Body of pancreas (tissue), 2 donors: ENCODE measurements around the gene STK17B.

DNA sequence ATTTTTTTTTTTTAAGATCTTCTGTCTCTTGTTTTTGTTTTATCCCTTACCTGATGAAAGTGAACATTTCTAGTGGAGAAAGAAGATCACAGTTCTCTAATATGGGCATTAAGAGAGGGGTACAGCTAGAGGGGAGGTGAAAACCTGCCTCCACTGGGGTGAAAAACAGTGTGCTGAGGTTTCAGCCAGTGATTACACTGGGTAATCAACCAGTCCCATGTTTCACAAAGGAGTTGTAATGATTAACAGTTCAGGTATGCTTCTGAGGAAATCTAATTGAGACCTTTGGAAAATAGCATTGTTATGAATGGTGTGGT is 11.3 kb downstream of the NABP1 start:
- PRO-cap: no peak
- RAMPAGE, long total RNA, 2 experiments: no peak in any of the 2 experiments

DNA sequence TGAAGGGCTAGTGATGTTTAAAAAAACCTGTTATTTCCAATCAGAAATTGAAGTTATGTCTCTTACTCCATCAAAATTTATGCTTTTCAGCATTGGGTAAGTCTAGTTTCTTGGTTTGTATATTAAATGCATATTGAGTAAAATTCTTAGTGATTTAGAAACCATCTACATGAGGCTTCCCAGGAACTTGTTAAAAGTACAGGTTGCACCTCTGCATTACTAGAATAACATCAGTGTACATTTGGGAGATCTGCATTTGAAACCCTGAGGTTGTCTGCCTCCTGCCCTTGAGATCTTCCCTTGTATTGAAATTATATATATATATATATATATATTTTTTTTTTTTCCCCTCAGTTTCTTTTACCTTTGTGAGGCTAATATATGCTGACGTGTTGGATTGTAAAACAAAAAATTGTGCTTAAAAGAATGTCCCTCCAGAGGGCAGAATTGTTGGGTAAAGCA is 12.2 kb downstream of the NABP1 start:
- PRO-cap: no peak
- RAMPAGE, long total RNA, 2 experiments: no peak in any of the 2 experiments

- PRO-cap: unidirectional peak, plus-strand start at chr2:191867303
- RAMPAGE, long total RNA, 2 experiments: no peak in any of the 2 experiments
Measured at GRCh38 chr2:191866866-191867602, 20.1 kb upstream of the CAVIN2 start.

DNA sequence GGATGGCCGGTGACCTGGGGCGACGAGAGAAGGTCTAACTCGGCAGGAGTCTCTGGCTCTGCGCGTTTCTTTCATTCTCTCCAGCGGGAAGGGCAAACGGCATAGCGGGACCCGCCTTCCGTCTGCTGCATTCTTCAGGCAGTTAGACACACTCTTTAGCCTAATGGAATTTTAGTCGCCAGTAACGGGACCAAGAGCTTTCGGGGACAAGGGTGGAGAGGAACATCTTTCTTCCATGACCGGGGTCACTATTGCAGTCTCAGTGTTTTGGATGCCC is 1.2 kb upstream of the TMEFF2 start:
- PRO-cap: no peak
- RAMPAGE, long total RNA, 2 experiments: no peak in any of the 2 experiments

DNA sequence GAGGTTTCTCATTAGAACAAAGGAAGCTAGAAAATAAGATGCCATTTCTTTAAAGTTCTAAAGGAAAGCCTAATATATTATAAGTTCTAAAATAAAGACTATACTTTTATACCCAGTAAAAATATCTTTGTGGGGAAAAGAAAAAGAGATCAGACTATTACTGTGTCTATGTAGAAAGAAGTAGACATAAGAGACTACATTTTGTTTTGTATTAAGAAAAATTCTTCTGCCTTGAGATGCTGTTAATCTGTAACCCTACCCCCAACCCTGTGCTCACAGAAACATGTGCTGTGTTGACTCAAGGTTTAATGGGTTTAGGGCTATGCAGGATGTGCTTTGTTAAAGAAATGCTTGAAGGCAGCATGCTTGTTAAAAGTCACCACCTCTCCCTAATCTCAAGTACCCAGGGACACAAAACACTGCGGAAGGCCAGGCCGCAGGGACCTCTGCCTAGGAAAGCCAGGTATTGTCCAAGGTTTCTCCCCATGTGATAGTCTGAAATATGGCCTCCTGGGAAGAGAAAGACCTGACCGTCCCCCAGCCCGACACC is 947.6 kb upstream of the TMEFF2 start:
- PRO-cap: no peak
- RAMPAGE, long total RNA, 2 experiments: no peak in any of the 2 experiments

DNA sequence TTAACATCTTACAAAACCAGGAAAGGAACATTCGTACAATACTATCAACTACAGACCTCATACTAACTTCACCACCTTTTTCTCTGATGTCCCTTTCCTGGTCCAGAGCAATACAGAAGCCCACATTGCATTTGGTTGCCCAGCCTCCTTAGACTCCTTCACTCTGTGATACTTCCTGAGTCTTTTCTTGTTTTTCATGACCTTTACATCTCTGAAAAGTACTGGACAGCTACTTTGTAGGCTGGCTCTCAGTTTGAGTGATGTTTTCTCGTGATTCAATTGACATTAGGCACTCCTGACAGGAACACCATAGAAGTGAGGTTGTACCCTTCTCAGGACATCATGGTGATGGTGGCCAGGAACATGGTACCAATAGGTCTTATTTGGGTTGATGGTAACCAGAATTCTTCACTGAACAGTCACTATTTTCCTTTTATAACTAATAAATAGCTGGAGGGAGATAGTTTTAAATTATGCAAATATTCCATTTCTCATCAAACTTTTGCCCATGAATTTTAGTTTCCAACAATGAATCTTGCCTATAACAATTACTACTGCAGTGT is 185.8 kb upstream of the SLC39A10 start:
- PRO-cap: no peak
- RAMPAGE, long total RNA, 2 experiments: no peak in any of the 2 experiments

DNA sequence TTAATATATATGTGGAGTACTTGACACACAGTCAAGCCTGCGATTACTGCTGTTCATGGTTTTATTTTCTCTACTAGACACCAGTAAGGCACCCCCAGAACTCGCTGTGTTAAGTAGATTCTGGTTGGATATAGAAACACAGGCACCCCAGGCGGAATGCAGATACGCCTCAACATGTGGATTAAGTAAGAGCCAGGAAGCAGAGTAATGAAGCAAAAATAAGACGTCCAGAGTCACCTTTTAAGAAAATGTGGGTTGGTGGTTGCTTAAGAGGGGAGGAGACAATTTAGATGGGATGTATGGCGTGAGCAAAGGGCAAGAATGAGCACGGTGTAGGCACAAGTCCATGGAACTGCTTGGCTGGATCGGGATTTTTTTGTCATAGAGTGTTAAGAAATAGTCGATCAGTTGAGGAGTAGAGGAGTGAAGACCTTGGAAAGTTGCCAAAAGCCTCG is 945 bp upstream of the SLC39A10 start:
- PRO-cap: no peak
- RAMPAGE, long total RNA, 2 experiments: no peak in any of the 2 experiments

GRCh38 chr2:196135776-196135975 is 35.7 kb downstream of the STK17B start:
- PRO-cap: no peak
- RAMPAGE, long total RNA, 2 experiments: no peak in any of the 2 experiments

- PRO-cap: no peak
- RAMPAGE, long total RNA, 2 experiments: no peak in any of the 2 experiments
Measured at GRCh38 chr2:196149638-196150483, 21.5 kb downstream of the STK17B start.

GRCh38 chr2:196162379-196163110 is 8.8 kb downstream of the STK17B start:
- PRO-cap: no peak
- RAMPAGE, long total RNA, 2 experiments: no peak in any of the 2 experiments

- PRO-cap: unidirectional peak, minus-strand start at chr2:196171260; unidirectional peak, minus-strand start at chr2:196171363; bidirectional peak, plus-strand start at chr2:196171761, minus-strand start at chr2:196171578
- RAMPAGE, long total RNA, 2 experiments: start-site peak on the minus strand in 2 of 2 experiments, at chr2:196171532-196171558 at its widest, 27 to 34 reads per replicate
Measured at GRCh38 chr2:196171013-196171995, at the start of gene STK17B. Gene STK17B (minus strand): TSS chr2:196171578.

- PRO-cap: no peak
- RAMPAGE, long total RNA, 2 experiments: no peak in any of the 2 experiments
Measured at GRCh38 chr2:196176891-196177550, 5.6 kb upstream of the STK17B start.

DNA sequence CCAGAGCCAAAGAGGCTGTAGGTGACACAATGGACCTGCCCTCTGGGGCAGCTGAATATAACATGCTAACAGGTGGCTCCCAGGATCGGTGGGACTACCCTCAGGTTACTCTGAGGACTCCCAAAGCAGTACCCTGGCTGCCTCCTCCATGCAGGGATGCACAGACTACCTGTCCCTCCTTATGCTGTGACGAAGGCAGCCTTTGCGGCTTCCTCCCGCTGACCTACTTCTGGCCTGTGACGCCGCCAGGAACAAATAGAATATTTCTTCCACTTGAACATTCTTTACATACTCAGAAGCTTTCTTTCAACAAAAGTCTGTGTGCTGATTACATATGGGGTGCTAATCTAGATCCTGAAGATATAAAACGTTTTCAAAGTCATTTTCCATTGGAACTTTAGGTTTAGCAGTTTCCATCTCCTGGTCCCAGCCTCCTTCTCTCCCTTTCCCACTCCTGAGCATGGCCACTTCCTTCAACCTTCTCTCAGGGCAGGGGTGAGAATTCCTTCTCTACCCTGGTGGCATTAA is 58.7 kb upstream of the STK17B start:
- PRO-cap: no peak
- RAMPAGE, long total RNA, 2 experiments: no peak in any of the 2 experiments

- PRO-cap: no peak
- RAMPAGE, long total RNA, 2 experiments: no peak in any of the 2 experiments
Measured at GRCh38 chr2:196526945-196527298, 66.4 kb downstream of the HECW2 start.

- PRO-cap: no peak
- RAMPAGE, long total RNA, 2 experiments: no peak in any of the 2 experiments
Measured at GRCh38 chr2:196980908-196981453, 54.5 kb upstream of the PGAP1 start.

DNA sequence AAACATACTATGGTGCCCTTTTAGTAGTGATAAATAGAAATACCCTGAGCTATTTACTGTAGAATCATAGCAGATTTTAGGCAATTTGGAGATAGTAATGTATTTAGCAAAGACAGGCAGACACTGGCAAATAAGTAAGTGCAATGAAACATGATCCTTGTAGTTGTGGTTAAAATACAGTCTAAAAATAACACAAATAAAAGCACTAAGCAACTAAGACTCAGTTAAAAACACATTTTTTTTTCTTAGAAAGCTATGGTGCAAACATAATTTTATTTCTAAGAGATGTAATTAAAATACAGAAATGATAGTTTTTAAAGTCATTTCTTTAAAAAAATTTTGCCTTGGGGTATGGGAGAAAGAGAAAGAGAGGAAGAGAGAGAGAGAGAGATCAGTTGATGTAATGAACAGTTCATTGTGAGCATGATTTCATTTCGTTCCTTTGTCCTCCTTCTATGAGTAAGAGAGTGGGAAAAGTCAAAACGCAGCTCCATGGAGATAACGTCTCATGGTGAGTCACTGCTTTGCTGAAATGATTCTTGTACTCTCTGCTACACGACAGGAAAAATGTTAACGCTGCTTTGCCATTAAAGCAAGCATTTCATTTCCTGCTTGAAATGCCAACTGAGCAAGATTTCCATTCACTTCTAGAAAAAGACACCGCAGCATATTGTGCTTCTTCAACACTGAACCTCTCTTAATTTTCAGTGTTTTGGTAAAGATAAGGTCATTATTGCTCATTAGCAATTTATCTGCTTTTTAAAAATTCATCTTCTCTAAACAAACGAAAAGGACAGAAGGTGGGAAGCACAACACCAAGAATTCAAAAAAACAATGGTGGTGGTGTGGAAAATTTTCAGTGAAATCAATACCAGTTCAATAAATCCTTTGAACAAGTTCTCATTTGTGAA is 61.4 kb upstream of the PGAP1 start:
- PRO-cap: no peak
- RAMPAGE, long total RNA, 2 experiments: no peak in any of the 2 experiments

DNA sequence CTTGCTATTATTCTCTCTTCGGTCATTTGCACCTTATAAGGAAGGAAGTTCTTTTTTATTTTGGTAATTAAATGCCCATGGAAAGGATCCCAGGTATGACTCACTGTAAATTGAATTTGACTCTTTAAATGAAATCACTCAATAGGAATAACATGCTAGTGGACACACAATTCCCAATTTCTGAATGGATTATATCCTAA is 153.4 kb upstream of the PGAP1 start:
- PRO-cap: no peak
- RAMPAGE, long total RNA, 2 experiments: no peak in any of the 2 experiments

DNA sequence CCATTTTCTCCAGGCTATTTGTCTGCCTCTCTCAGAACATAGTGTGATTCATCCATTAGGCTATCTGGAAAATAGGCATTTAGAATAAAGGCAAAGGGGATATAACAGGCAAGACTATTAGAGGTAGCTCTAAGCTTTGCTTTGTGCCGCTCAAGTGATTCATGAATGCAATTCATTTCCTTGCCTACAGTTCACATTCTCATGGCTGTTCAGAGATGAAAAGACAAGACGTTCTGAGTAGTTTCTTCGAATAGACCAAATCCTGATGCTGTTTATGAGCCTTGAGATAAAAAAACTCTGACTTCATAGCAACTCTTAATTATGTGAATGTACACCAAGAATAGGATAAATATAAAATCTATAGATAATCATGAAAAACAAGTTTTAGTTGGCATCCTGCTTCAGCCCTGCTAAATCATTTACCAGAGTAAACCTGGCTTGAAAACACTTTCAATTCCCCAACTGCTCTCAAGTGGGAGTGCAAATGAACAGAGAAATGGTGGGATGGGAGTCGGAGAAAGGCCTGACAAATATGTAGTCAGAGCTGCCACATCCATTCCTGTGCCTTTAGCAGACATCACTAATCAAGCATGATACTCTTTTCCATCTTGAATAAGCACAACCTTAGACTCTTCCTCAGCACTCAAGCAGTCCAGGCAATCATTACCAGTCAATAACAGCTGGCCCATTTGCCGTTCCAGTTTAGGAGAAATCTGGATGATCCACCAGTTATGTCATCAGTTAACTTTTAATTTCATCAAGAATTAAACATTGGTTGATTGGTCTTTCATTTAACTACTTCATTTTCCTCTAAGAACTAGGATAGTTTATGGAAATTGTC is 101.4 kb downstream of the ANKRD44 start:
- PRO-cap: no peak
- RAMPAGE, long total RNA, 2 experiments: no peak in any of the 2 experiments

GRCh38 chr2:197237774-197238260 is 72.8 kb downstream of the ANKRD44 start:
- PRO-cap: no peak
- RAMPAGE, long total RNA, 2 experiments: no peak in any of the 2 experiments

DNA sequence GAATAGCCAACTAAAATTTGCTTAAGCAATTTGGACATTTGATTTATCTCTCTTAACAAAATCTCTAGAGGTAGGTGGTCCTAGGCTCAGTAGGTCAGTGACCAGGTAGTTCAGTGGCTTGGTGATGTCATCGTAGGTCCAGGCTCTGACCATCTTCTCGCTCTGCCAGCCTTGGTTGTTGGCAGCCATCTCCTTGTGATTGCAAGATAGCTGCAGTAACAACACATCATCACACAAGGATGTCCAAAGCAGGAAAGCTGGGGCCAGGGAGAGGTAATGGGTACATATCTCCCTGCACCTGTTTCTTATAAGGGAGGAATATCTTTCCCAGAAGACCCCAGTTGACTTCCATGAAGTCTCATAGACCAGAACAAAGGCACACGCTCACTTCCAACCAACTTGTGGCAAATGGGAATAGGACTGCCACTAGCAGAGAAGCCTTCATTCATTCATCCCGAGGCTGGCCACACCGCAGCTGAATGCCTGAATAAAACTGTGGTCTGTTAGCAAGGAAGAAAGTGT is 60.5 kb downstream of the ANKRD44 start:
- PRO-cap: no peak
- RAMPAGE, long total RNA, 2 experiments: no peak in any of the 2 experiments